ENCODE data around the genes EIF2S2, PIGU, GSS and EDEM2.

- RRBS = 0% methylated on average over 1 of the region's 25 CpGs
Measured at GRCh38 chr20:34112088-34112338, at the start of gene EIF2S2. TSS of gene EIF2S2 (minus strand) at chr20:34112243.

GRCh38 chr20:34190674-34191137 is 50.5 kb upstream of the ASIP start:
- RRBS = 7% methylated on average over 2 of the region's 3 CpGs

DNA sequence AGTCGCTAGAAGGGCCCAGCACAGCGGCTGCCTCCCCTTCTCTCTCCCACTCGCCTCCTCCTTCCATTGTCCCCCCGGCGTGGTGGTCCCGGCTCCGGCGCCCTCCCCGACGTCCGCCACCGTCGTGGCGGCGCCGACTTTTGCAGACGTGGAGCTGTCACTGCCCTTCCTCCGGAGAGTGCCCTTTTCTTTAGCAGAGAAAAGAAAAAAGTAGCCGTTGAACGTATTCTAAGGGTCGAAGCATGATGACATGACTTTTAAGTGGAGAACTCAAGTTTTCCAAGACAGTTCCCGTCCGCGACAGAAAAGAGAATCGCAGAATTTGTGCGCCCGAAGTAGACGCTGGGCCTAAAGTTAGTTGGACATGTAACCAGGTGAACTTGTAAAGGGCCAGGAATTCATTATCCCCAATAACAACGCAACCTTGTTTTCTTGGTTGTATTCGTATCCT is 774 bp downstream of the ITCH start:
- RRBS = 2% methylated on average over 12 of the region's 30 CpGs

DNA sequence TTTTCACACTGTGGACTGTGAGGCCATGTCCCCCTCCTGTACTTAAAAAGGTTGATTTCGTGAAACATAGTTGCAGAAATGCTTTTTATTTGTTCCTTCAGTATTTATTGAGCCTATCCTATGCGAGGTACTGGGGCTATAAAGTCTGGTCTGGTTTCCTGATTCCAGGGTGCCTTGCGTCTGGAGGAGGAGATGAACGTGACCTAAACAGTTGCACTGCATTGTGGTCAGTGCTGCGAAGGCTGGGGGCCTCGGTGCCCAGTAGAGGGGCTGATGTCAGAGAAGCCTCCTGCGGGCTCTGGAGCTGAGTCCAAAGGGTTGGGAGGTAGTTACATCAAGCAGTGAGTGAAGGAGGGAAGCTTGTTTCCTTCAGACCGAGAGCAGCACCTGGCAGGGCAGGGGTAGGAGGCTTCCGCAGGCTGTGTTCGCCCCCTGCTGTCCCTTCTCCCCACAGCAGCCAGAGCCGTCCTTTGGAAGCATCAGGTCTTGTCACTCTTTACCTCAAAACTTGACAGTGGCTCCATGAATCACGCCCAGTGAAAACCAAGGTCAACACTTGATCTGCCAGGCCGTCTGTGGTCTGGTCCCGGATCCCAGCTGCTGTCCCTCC is 6.7 kb downstream of the DYNLRB1 start:
- RRBS = 30% methylated on average over 1 of the region's 14 CpGs

- RRBS = 94% methylated on average over 9 of the region's 23 CpGs
Measured at GRCh38 chr20:34559299-34559599, 731 bp downstream of the MAP1LC3A start.

DNA sequence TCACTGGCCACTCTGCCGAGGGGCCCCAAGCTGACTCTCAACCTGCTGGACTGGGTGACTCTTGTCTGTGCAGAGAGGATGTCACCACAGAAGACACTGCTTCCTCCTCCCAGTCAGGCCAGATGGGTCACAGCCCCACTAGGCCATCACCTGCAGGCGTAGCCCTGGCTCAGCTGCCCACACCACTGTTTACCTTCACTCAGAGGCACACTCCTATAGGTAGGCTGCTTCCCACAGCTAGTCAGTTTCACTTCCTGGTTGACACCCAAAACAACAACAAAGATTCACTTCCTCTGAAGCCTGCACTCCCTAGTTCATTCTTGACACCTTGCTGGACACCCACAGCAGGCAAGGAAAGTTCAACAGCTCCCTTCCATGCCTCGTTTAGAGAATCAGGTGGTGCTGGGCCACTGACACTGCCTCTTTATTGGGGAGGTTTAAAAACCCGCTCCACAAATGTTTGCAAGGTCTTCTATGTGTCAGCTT is 21.8 kb downstream of the MAP1LC3A start:
- RRBS = no CpG with 5 or more reads among the region's 4 CpGs

- RRBS = 1% methylated on average over 11 of the region's 76 CpGs
Measured at GRCh38 chr20:34676412-34677478, at the start of gene PIGU. TSS of gene PIGU (minus strand) at chr20:34677092.

GRCh38 chr20:34715359-34715702 is 11.2 kb downstream of the TP53INP2 start:
- RRBS = no CpG with 5 or more reads among the region's 3 CpGs

DNA sequence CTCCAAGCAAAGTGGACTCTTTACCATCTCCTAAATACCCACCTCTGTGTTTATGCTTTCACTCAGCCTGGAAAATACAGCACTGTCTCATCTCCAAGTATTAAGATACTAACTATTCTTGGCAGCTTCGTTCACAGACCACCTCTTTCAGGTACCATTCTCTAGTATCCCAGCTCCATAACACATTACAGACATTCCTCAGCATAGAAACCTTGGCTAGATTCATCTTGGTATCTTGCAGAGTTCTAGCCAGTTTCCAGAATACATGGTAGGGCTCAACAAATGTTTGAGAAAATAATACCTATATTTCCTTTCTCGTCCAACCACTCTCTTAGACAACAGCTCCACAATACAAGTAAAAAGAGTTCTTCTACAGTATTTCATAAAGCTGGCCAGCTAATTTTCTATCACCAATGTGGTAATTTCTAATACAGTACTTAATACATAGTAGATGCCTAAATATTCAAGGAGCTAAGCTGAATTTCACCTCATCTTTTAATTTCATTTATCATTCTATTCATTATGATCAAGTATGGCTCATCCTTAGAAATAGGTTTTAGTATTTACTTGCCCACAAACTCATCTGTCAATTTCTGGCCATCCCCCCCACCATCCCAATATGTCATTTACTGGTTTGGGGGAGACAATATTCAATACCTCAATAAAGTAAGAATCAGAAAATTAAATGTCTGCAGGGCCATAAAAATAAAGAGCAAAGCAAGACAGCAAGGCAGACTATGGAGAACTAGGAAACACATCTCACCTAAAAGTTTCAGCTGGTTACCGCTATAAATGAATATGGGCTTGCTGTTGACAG is 6.7 kb downstream of the NCOA6 start:
- RRBS = no CpG with 5 or more reads among the region's 3 CpGs

DNA sequence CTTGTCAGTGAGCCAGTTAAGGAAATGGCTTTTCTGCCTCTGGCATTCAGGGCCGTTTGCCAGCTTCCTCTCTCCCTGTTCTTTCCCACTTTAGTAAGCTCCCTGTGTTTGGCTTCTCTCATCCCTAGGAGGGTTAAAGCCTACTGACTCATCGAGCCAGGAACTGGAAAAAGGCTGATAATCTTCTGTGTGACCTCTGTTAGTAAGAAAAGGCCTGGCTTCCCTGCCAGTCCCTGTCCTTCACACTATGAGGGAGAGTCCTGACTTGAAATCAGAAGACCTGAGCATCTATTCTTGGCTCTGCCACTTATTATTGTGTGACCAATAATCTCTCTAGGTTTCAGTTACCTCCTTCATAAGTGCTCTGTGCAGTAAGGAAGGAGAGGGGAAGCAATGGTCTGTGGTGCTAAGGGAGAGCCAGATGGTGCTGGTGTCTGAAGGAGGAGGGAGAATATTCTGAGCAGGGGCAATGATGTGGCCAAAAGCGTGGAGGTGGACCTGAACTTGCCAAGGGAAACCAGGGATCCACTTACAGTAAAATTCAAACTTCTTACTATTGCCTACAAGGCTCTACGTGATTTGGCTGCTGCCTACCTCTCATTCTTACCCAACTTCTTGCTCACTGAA is 31.4 kb downstream of the ACSS2 start:
- RRBS = no CpG with 5 or more reads among the region's 4 CpGs

- RRBS = no CpG with 5 or more reads among the region's 4 CpGs
Measured at GRCh38 chr20:34945821-34946146, 9.8 kb downstream of the GSS start.

DNA sequence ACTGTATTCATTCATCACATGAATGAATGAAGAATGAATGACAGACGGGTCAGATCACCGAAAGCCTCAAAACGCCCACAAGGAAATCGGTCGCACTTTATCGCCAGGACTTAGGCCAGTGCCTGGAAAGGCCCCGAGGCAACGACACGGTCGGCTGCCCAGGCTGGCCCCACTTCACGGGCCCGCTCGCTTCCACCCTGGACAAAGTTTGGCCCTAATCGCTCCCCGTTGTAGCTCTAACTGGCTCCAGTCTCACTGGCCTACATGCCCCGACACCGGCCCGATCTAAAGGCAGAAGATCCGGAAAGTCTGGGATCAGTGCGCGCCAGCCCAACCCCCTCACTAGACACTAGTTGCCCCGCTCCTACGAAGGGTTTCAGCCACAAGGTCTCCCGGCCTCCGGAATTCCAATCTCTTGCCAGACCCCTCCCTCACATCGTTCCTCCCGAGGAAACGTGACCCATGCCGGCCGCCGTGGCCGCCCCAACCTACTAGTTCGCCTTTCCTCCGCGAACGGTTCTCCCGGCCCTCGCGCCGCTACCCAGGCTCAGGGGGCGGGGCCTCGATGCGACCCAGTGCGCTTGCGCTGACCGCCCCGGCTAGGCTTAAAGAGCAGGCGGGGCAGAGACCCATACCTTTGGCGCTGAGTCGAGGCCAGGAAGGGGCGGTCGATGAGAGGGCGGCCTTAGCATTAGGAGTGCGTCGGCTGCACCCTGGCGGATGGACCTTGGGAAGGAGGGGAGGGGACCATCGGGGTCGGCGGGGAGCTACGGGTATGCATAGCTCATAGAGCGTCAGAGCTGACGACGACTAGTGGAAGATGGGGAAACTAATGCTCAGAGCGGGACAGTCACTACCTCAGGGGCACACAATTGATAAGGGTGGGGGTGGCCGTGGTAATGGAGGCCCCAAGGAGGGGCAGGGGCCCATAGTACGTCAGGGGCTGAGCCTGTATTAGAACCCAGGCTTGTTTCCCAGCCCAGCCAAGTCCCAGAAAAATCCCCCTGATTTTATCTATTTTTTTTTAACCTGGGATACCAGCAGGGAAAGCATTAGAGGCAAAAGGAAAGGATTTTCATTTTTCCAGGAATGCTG is at the start of gene GSS:
TSS of gene GSS (minus strand) at position 572 of the 1,095 bp plus-strand sequence.
- RRBS = 1% methylated on average over 29 of the region's 66 CpGs

- RRBS = no CpG with 5 or more reads among the region's 9 CpGs
Measured at GRCh38 chr20:34983780-34984473, 28.3 kb downstream of the MYH7B start.

GRCh38 chr20:35048680-35049604 is 43.7 kb downstream of the TRPC4AP start:
- RRBS = no CpG with 5 or more reads among the region's 7 CpGs

GRCh38 chr20:35135741-35136519 is 11.2 kb downstream of the EDEM2 start:
- RRBS = no CpG with 5 or more reads among the region's 12 CpGs

DNA sequence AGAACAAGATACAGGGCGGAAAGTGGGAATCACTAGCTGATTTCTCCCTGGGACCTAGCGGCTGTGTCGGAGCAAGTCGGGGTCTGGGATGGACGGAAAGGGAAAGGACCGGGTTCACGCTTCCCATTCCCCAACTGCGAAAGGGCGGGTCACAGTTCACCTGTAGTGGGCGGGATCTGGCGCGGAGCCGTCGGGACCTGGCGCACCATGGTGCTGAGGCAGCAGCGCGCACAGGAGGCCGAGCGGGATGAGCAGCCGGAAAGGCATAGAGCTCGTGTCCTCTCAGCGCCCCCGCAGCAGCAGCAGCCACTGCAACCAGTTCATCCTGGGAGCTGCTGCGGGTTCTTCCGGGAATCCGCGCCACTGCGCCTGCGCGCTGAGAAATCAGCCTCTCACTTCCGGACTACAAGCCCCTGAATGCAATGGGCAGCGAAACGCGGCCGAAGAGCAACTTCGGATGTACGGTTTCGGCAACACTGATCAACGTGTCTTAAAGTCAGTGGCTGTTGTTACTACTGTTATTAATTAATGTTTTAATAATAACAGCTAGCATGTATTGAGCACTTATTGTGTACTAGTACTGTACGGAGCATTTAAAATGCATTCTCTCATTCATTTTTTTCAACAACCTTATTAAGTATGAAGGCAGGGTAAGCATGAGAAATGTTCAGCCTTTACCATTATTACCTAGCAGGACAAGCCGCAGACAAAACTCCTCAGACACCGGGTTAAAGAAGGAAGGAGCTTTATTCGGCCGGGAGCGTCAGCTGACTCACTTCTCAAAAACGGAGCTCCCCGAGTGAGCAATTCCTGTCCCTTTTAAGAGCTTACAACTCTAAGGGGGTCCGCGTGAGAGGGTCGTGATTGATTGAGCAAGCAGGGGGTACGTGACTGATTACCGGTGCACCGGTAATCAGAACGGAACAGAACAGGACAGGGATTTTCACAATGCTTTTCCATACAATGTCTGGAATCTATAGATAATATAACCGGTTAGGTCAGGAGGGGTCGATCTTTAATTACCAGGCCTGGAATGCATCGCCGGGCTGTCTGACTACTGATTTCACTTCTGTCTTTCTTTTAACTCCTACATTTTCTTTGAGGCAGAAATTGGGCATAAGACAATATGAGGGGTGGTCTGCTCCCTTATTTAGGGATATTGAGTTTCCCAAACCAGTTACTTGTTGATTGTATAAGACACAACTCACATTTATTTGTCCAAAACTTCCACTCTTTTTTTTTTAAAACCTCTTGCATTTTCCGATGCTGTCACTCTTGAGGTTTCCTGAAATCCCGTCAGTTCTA is at the start of gene EDEM2:
TSS of gene EDEM2 (minus strand) at position 345 of the 1,305 bp plus-strand sequence.
- RRBS = 1% methylated on average over 11 of the region's 60 CpGs

DNA sequence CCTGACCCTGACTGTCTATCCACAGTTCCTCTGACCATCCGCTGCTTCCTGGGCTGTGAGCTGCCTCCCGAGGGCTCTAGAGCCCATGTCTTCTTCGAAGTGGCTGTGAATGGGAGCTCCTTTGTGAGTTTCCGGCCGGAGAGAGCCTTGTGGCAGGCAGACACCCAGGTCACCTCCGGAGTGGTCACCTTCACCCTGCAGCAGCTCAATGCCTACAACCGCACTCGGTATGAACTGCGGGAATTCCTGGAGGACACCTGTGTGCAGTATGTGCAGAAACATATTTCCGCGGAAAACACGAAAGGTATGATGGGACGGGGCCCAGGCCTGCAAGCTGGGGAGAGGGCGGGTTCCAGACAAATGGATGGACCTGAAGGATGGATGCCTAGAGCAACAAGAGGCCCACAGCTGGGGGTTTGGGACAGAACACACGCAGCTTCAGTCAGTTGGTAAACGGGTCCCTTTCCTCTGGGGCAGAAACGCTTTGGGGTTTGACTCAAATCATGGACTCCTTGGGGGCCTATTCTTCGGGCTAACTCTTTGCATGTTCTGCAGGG is 4.3 kb downstream of the PROCR start:
- RRBS = no CpG with 5 or more reads among the region's 18 CpGs

DNA sequence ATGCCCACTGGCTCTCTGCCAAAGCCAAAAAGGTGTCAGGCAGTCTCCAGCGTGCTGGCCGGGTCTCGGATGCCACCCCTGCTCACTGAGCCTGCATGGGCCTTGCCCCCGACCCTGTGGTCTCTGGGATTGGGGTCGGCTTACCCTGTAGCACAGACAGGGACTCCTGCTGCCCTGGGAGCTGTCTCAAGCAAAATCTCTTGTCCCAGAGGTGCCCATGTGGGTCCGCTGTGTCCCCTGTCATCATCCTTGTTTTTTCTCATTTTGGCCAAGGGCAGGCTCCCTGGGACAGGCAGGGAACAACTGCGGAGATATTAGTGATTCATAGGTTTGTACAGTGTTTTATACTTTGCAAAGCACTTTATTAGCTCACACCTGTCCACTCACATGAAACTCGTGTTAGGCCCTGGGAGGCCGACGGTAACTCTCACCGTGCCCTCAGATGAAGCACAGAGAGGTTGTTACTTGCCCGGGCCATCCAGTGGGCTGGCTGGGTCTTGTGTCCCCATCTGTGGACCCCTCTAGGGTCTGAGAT is 1.8 kb downstream of the MMP24OS start:
- RRBS = no CpG with 5 or more reads among the region's 12 CpGs

- RRBS = no CpG with 5 or more reads among the region's 6 CpGs
Measured at GRCh38 chr20:35278832-35279259, 924 bp upstream of the MMP24OS start.